ENCODE results near the genes RBX1, CHADL, TEF and POLR3H.

- RRBS, result no CpG with 5 or more reads among the region's 10 CpGs
Observed at GRCh38 chr22:40330601-40331032, 15.7 kb upstream of the ADSL start.

GRCh38 chr22:40385009-40385814 lies 14.8 kb downstream of the SGSM3 start:
- RRBS, result no CpG with 5 or more reads among the region's 10 CpGs

GRCh38 chr22:40521595-40521951 lies 114.9 kb downstream of the MRTFA start:
- RRBS, result no CpG with 5 or more reads among the region's 8 CpGs

DNA sequence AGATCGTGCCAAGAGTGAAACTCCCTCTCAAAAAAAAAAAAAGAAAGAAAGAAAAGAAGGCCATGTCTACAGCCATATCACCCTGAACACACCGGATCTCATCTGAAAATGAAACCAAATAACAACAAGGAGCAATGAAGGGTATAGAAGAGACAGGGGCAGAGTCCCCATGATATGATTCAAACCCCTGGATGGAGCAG lies 11.0 kb upstream of the MRTFA start:
- RRBS, result no CpG with 5 or more reads among the region's 2 CpGs

GRCh38 chr22:40854835-40855515 lies 1.5 kb downstream of the ST13 start:
- RRBS, result no CpG with 5 or more reads among the region's 14 CpGs

- RRBS, result no CpG with 5 or more reads among the region's 8 CpGs
Observed at GRCh38 chr22:40855644-40855966, 834 bp downstream of the ST13 start.

- RRBS, result no CpG with 5 or more reads among the region's 27 CpGs
Observed at GRCh38 chr22:40951262-40951520, at the start of gene RBX1. Gene RBX1, plus strand, starts transcription at chr22:40951378.

DNA sequence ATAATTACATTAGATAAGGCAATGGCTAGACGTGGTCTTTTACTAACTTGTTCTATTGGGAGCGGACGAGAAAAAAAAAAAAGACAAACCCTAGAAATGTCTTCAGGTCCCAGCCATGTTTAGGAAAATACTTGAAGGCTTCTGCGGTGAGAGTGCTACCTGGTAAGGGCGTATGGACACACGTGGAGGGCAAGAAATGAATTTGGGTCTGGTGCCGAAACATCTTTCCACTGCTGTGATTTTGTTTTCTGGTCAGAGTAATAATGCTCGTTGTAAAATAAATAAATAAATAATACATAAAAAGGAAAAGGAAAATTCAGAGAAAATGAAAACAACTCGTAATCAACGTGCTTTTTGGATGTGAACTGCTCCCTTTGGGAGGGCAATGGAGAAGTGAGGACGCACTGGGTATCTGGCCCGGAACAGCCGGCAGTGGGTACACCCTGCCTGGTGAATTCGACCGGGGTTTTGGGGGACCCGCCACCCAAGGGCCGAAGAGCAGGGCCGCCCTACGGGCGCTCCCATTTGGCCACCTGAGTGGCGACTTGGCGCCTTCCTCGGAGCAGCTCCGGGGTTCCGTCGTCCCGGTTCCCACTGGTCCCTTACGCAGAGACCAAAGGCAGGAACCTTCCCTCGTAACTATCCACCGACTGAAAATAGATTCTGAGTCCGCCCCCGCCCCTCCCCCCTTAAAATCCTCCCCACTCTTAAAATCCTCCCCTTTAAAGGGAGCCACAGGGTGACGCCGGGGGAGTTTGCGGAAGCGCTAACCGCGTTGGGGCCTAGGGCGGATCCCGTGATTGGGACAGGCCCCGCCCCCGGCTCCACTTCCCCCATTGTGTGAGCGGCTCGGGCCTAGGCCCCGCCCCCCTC lies 1.4 kb upstream of the EP300 start:
- RRBS, result 1% methylated on average over 12 of the region's 45 CpGs

DNA sequence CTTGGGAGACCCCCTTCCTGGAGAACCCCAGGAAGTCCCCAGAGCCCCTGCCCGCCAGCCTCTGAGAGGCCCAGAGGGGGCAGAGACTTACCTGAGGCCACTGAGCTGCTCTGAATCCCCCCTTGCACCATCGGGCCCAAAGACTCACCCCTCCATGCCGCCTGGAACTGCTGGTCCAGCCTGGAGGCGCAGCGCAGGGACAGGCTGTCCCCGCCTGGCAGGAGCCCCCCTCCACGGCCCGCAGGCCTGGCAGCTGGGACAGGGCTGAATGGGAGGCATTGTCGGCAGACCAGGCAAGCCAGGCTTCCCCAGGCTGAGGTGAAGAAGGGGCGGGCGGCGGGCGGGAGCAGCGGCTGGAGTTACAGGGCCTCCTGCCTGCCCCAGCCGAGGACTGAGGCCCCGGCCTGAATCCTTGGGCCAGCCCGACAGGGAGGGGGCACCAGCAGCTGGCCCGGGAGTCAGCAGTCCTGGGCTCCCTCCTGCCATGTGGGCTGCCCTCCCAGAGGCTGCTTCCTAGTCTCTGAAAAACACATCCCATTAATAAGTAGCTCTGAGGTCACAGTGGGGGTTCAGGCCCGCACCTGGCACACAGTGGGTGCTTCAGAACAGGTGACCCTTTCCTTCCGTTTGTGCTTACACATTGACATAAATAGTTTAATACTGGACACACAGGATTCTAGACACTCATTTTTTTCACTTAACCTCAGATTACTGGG lies at the start of gene CHADL:
TSS of gene CHADL (minus strand) at position 206 of the 716 bp plus-strand sequence.
- RRBS, result 55% methylated on average over 3 of the region's 20 CpGs

DNA sequence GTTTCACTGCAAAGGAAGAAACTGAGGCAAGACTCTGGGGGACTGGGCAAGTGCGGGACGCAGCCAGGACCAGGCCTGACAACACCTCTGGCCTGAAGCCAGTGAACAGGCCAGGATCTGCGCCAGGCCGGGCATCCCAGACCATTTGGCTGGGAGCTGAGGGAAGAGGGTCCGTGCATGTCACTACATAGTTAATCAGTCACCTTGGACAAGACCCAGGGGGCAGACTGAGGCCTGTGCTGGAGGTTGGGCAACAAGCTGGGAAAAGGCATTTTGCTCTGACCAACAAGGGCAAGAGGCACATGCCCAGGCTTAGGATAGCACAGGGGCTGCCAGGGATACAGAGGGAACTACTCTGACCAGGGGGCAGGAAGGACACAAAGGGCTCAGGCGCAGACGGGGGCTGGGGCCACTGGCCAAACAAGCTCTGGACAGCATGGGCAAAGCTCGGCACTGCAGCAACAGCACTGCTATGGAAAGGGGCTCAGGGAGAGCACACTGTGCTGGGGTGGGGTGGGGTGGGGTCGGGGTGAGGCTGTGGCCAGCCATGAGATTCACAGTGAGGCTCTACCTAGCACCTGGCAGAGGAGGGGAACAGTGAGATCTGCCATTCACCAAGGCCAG lies 7.1 kb upstream of the CHADL start:
- RRBS, result no CpG with 5 or more reads among the region's 9 CpGs

GRCh38 chr22:41344463-41344872 lies 37.3 kb upstream of the TEF start:
- RRBS, result no CpG with 5 or more reads among the region's 5 CpGs

GRCh38 chr22:41381341-41382092 lies at the start of gene TEF:
Gene TEF, plus strand, starts transcription at chr22:41381942.
- RRBS, result 1% methylated on average over 35 of the region's 81 CpGs

DNA sequence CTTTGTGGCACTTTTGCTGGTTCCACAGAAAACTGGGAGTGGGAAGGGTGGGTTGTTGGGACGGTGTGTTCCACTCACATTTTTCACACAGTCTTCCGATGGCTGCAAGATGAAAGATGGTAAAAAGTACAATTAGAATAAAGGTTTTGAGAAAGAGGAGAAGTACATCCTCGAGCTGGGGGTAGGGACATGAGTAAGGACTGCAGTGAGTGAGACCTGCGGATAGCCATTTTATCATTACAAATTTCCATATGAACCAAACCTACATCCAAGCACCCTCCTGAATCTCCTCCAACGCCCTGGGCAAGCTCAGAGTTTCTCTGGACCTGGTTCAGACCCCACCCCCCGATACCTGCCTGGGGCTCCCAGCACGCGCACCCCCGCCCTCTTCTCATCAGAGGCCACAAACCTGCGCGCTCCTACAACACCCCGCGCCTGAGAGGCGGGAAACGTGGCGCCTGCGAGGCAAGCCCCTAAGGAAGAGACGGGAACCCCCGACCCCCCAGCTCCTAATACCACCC lies 386 bp downstream of the PHF5A start:
- RRBS, result no CpG with 5 or more reads among the region's 19 CpGs

DNA sequence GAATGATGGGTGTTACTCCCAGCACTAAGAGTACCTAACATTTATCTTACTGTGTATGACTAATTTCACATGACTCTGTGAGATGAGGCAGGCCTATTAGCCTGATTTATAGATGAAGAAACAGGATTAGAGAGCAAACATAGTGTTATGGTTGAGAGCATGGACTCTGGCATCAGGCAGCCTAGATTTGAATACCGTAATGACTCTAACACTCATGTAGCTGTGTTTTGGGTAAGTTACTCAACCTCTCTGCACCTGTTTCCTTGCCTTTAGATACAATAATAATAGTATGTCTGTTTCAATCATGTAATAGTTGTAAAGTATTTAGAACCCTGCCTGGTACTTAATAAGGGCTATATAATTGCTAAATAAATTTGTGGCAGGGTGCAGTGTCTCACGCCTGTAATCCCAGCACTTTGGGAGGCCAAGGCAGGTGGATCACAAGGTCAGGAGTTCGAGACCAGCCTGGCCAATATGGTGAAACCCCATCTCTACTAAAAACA lies 2.8 kb downstream of the ACO2 start:
- RRBS, result no CpG with 5 or more reads among the region's 3 CpGs

- RRBS, result no CpG with 5 or more reads among the region's 12 CpGs
Observed at GRCh38 chr22:41526156-41526761, 18.0 kb downstream of the POLR3H start.

DNA sequence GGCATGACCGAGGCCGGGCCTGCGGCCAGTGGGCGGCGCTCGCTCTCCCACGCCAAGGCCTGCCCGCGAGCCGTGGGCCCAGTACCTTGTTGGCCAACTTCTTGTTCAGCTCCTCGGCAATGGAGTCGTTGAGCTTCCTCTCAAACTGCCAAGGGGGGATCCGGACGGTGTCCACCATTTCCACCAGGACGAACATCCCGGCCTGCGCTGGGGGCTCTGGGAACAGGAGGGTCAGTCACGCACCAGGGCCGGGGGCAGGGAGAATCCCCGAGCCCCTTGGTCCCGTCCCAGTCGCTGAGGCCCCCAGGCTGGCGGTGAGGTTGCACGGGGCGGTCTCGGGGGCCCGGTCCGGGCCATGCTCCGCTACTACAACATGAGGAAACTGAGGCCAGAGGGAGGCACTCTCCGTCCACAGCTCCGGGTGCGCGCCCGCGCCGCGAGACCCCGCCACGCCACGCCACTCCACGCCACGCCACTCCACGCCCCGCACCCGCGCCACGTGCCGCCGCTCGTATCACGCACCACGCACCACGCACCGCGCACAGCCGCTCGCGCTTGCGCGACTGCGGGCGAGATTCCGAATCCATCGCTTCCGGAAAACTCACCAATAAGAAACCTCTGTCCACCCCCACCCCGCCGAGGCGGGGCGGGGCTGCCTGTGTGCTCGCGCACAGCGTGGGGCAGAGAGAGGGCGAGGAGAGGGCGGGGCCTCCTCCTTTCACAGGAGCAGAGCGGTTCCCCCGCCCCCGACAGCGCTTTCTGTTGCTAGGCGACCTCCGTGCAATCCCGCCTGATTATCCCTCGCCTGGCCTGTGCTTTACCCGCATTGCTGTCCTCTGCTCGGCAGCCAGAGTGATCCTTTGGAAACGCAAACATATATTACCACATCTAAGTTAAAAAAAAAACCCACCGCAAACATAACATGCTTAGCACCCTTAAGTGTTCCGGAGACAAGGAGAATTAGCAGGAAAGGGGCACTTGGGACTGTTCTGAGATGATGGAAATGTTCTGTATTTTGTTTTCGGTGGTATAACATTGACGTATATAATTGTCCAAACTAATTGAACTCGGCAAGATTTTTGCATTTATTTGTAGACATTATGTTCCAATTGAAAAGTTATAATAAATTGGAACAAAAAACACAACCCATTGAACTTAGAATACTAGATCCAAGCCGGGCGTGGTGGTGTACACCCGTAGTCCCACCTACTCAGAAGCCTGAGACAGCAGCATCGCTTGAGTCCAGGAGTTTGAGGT lies at the start of gene POLR3H:
TSS of gene POLR3H (minus strand) at position 565 of the 1,257 bp plus-strand sequence.
- RRBS, result 2% methylated on average over 12 of the region's 94 CpGs

DNA sequence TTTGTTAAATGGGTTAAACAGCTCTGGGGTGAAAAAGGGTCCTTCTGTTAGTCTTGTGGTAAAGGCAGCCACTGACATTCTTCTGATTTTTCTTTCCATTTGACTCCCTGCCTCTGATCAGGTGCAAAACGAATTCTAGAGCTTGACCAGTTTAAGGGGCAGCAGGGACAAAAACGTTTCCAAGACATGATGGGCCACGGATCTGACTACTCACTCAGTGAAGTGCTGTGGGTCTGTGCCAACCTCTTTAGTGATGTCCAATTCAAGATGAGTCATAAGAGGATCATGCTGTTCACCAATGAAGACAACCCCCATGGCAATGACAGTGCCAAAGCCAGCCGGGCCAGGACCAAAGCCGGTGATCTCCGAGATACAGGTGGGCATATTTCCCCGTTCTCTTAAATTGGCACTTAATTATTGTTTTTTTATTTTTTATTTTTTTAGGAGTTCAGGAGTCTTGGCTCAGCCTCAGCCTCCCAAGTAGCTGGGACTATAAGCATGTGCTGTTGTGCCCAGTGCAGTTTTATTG lies 15.4 kb downstream of the XRCC6 start:
- RRBS, result no CpG with 5 or more reads among the region's 7 CpGs

GRCh38 chr22:41661132-41661359 lies 27.6 kb downstream of the SNU13 start:
- RRBS, result no CpG with 5 or more reads among the region's 2 CpGs

DNA sequence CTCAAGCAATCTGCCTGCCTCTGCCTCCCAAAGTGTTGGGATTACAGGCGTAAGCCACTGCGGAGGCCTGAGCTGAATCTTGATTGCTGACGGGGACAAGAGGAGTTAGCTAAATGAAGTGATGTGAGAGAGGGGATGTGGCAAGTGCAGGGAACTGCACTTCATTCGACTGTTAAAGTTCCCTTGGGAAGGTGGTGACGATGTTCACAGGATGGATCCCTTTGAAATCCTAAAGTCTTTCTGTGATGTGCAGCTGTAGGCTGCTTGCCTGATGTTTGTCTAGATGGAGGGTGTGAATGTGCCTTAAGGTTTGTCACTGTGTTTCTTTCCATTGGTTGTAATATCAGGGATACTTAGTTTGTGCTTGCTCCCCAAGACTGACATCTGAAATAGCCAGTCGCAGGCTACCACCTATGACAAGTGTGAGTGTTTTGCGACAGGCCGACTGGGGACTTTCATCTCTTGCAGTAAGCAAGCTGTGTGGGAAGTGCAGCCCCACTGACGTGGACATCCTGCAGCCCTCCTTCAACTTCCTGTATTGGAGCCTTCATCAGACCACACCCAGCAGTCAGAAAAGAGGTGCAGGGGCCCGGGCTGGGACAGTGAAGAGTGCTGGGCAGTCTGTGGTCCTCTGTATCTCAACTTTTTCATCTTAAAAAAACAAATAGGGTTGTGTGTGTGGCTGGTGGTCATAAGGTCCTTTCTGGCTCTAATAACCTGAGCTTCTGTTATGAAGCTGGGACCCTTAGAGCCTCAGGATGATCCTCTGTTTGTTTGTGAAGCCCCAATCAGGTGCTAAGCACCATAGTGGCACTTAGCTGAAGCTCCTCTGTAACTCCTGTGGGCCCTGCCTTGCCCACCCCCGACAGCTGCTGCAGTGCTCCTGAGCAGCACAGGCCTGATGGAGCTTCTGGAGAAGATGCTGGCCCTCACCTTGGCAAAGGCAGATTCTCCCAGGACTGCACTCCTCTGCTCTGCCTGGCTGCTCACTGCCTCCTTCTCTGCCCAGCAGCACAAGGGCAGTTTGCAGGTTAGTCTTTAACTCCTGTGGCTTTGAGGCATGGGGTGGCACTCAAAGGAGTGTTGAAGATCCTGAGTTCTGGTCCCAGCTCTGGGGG lies 19.3 kb upstream of the CCDC134 start:
- RRBS, result no CpG with 5 or more reads among the region's 11 CpGs

GRCh38 chr22:41800820-41801556 lies 509 bp downstream of the CCDC134 start:
- RRBS, result 2% methylated on average over 10 of the region's 19 CpGs

All from cardiac fibroblast (primary cell).